SK-N-SH (cell line): ENCODE data around the genes NAMPT and CBLL1.

DNA sequence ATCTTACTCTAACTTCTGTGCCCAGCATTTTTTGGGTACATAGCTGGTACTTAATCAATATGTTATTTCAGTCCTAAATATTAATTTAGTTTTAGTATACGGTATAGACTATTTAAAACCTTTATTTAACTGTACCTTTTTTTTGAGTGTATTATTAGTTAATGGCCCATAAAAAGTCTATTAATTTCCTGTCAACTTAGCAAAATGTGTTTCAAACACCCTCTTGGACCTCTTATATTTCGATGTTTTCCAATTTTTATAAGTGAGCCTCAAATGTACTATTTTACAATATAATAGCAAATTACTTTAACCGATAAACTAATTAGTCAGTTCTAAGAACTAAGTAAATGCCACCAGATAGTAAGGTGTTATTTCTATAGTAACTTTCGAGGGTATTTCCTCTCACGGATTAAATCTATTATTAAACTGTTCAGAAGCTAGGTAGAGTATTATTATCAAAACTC is 13.3 kb downstream of the NAMPT start:
- RRBS = no CpG with 5 or more reads among the region's 5 CpGs
CAGE:
- cytosol, long polyA plus RNA = no peak
- long polyA plus RNA = no peak
- nucleus, long polyA plus RNA = no peak

- RRBS = no CpG with 5 or more reads among the region's 1 CpG
CAGE:
- cytosol, long polyA plus RNA = no peak
- long polyA plus RNA = no peak
- nucleus, long polyA plus RNA = no peak
These were observed 6.7 kb downstream of the NAMPT start for GRCh38 chr7:106277965-106278701.

DNA sequence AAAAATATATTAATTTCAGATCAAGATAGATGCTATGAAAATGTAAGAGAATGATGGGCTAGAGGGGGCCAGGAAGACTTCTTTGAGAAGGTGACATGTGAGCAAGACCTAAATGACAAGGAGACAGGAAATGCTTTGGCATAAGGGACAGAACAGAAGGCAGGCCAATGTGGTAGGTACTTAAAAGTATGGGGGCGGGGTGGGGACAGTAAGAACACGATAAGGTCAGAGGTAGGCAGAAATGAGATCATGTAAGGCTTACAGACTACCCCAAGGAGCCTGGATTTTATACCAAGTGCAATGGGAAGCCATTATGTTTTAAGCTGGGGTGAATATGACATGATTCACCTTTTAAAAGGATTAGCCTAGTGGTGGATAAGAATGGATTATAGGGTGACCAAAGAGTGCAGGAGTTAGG is 5.0 kb downstream of the NAMPT start:
- RRBS = no CpG with 5 or more reads among the region's 2 CpGs
CAGE:
- cytosol, long polyA plus RNA = no peak
- long polyA plus RNA = no peak
- nucleus, long polyA plus RNA = no peak

GRCh38 chr7:106283626-106284738 is 801 bp downstream of the NAMPT start:
- RRBS = 2% methylated on average over 23 of the region's 76 CpGs
CAGE:
- cytosol, long polyA plus RNA = start-site peak on the minus strand at chr7:106284520-106284576, 17 and 36 reads in 2 replicates
- long polyA plus RNA = no peak
- nucleus, long polyA plus RNA = start-site peak on the minus strand at chr7:106283886-106283989, 17 and 16 reads in 2 replicates

GRCh38 chr7:106284739-106285340 is at the start of gene NAMPT:
Gene NAMPT (minus strand): TSS chr7:106284983.
- RRBS = 2% methylated on average over 29 of the region's 73 CpGs
CAGE:
- cytosol, long polyA plus RNA = start-site peak on the minus strand at chr7:106284913-106285014, 42 and 213 reads in 2 replicates
- long polyA plus RNA = start-site peak on the minus strand at chr7:106284897-106285021, 157 and 256 reads in 2 replicates
- nucleus, long polyA plus RNA = start-site peak on the minus strand at chr7:106284906-106285020, 89 and 217 reads in 2 replicates

DNA sequence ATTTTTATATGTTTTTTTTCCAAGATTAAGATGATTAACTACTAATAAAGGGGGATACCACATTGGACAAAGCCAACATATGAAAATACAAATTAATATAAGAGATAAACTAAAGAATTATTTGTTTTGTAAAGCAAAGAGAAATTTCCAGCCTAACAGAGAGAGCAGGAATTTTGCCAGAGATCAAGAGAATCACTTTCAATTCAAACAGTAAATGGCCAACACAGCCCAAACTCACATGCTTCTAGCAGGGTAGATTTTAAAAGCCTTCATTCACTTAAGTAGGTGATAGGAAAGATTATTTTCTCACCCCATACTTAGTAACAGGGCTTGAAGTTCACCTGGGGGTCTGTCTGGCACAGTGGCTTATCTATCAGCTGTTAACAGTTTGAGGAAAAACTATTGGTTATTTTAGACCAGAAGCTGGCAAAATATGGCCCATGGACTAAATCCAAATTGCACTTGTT is 129.4 kb upstream of the NAMPT start:
CAGE:
- cytosol, long polyA plus RNA = no peak
- long polyA plus RNA = no peak
- nucleus, long polyA plus RNA = no peak

DNA sequence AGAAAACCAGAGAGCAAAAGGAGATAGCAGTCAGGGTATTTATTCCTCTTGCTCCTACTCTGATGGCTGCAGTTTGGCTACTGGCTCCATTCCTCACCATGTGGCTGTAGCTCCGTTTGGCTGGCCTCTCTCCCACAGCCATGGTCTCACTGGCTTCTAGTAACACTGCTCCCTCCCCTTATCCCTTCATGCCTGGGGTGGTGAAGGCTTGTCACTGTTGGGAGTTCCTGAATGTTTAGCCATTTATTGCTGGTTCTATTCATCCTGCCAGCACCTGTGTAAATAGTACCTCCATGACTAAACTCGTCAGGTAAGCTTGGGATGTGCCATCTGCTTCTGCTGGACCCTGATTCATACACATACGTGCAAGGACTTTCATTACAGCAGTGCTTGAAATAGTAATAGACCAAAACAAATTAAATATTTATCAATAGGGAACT is 61.7 kb downstream of the CCDC71L start:
- RRBS = no CpG with 5 or more reads among the region's 3 CpGs
CAGE:
- cytosol, long polyA plus RNA = no peak
- long polyA plus RNA = no peak
- nucleus, long polyA plus RNA = no peak

GRCh38 chr7:106731142-106731514 is 70.2 kb upstream of the CCDC71L start:
- RRBS = no CpG with 5 or more reads among the region's 4 CpGs
CAGE:
- cytosol, long polyA plus RNA = no peak
- long polyA plus RNA = no peak
- nucleus, long polyA plus RNA = no peak

- RRBS = no CpG with 5 or more reads among the region's 1 CpG
CAGE:
- cytosol, long polyA plus RNA = no peak
- long polyA plus RNA = no peak
- nucleus, long polyA plus RNA = no peak
These were observed 1.6 kb upstream of the PIK3CG start for GRCh38 chr7:106863419-106863937.

- RRBS = no CpG with 5 or more reads among the region's 7 CpGs
CAGE:
- cytosol, long polyA plus RNA = no peak
- long polyA plus RNA = no peak
- nucleus, long polyA plus RNA = no peak
These were observed 37.2 kb upstream of the PRKAR2B start for GRCh38 chr7:107006923-107008024.

GRCh38 chr7:107069328-107070127 is 25.0 kb downstream of the PRKAR2B start:
- RRBS = no CpG with 5 or more reads among the region's 4 CpGs
CAGE:
- cytosol, long polyA plus RNA = no peak
- long polyA plus RNA = no peak
- nucleus, long polyA plus RNA = no peak

DNA sequence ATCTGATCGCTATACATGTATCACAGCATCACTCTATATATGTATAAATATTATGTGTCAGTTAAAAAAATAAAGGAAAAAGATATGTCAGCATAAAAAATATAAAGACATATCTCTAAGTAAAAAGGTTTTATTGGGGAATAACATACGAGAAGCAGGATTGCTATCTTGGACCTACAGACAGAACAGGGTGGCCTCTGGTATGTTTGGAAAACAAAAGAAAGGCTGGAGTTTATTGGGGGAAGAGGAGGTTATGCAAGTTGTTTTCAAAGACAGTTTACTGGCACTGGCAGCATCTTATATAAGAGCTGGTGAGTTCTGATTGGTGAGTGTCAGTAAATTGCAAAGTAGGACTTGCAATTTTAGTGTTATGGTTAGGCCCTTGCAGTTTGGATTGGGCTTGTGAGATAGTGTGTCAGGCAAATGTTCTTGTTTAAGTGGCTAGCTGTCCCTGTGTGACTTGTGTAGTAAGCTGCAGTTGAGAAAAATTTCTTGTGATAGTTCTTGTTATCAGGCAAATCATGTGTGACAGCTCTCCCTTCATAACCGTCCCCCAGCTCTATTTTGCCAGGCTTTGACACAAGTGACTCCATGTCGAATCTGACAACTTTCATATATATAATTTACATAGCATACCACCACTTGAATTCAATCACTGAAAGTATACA is 118.2 kb downstream of the HBP1 start:
- RRBS = no CpG with 5 or more reads among the region's 4 CpGs
CAGE:
- cytosol, long polyA plus RNA = no peak
- long polyA plus RNA = no peak
- nucleus, long polyA plus RNA = no peak

- RRBS = no CpG with 5 or more reads among the region's 4 CpGs
CAGE:
- cytosol, long polyA plus RNA = no peak
- long polyA plus RNA = no peak
- nucleus, long polyA plus RNA = no peak
These were observed 137.0 kb upstream of the GPR22 start for GRCh38 chr7:107332853-107333188.

DNA sequence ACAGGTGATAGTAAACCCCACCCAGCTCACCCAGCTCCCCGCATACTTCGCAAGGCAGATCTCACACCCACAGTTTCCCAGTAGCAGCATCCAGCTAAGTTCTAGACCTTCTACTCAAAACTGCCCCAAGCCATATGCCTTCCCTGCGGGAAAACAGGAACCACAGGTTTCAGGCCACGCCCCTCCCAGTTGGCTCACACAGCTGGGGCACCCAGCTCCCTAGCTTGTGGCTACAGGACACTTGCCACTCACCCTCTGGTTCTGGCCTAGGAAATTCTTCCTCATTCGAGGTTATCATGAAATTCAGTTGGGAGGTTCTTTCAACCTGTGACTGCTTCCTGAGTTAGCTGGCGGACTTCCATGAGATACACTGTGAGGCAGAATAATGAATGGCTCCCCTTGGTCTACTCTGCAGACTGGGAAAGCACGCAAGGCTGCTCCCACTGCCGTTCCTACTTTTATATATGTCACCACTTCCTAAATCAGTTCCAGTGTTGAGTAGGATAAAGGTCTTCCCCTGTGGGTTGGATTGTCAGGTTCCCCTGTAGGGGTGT is 36.8 kb downstream of the GPR22 start:
- RRBS = no CpG with 5 or more reads among the region's 8 CpGs
CAGE:
- cytosol, long polyA plus RNA = no peak
- long polyA plus RNA = no peak
- nucleus, long polyA plus RNA = no peak

DNA sequence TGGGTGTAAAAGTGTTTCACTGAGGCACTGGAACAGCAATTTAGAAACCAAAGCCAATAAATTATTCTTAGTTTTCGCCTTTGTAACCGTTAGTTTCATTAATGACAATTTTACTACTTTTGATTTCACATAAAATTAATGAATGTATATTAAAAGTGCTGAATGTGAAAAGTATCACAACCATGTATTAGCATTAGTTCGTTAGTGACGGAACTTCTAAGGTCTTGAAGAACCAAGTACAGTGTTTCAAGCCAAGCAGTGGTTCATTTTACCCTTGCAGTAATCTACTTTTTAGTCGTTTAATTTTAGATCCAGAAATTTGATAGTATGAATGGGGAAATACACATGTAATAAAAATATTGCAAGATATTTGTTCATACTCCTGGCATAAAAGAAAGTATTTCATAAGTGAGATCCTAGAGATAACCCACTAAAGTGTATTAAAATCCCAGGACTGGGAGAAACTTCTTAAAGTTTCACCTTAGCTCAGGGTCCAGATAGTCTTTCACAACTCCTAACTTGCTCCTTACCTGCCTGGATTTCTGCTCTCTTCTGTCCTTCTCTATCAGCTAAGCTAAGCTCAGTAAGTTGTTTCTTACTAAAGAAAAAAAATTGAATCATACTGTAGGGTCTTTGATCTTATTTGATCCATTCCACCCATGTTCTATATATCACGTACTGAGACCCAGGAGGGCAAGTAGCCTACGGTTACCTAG is 1.4 kb downstream of the BCAP29 start:
- RRBS = no CpG with 5 or more reads among the region's 7 CpGs
CAGE:
- cytosol, long polyA plus RNA = no peak
- long polyA plus RNA = no peak
- nucleus, long polyA plus RNA = no peak

GRCh38 chr7:107595117-107595731 is 15.2 kb downstream of the BCAP29 start:
- RRBS = no CpG with 5 or more reads among the region's 4 CpGs
CAGE:
- cytosol, long polyA plus RNA = no peak
- long polyA plus RNA = no peak
- nucleus, long polyA plus RNA = no peak

- RRBS = no CpG with 5 or more reads among the region's 6 CpGs
CAGE:
- cytosol, long polyA plus RNA = no peak
- long polyA plus RNA = no peak
- nucleus, long polyA plus RNA = no peak
These were observed 31.9 kb upstream of the SLC26A4 start for GRCh38 chr7:107628724-107629110.

DNA sequence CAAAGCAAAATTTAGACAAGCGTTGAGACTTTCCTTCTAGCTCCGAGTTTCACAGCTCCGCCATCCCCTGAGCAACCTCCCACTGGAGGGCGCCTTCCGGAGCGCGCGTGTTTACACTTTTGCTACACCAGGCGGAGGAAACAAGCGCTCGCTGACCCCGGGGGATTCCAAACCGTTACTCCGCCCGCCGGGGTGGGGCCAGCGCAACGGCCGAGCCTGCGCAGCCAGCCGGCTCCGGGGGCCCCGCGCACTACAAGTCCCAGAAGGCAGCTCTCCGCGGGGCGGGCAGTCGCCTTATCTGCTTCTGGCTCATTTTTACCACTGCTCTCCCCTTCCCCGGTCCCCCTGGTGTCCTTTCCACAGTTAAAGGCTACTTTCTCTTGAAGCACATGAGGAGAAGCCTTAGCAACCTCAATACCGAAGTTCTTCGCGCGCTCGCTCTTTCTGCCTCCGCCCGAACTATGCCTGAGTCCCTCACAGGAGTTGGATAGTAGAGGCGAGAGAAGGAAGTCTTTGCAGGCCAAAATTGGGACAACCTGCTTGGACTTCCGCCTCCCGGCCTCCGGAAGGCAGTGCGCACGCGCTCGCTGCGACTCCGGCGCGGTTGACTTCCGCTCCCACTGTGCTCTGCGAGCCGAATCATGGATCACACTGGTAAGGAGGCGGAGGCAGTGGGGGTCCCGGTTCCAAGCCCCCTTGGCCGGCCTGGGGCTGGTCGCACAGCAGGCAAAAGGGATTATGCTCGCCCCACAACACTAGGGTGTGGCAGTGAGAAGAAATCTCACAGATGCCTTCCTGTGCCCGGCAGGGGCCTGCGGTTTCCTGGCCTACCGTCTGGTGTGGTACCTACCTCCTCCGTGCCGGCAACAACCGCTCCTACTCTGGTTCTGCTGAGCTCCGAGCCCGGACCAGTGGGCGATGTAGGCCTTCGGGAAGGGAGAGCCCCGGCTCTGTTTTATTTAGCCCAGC is at the start of gene CBLL1:
Gene CBLL1 (plus strand): TSS at position 620 of the 969 bp plus-strand sequence.
- RRBS = 1% methylated on average over 36 of the region's 67 CpGs
CAGE:
- cytosol, long polyA plus RNA = start-site peak on the plus strand centred at position 637 of the sequence, 15 bp wide, 39 and 22 reads in 2 replicates
- long polyA plus RNA = start-site peak on the minus strand centred at position 535 of the sequence, 32 bp wide, 21 and 24 reads in 2 replicates
- nucleus, long polyA plus RNA = start-site peak on the plus strand centred at position 626 of the sequence, 38 bp wide, 109 and 316 reads in 2 replicates

DNA sequence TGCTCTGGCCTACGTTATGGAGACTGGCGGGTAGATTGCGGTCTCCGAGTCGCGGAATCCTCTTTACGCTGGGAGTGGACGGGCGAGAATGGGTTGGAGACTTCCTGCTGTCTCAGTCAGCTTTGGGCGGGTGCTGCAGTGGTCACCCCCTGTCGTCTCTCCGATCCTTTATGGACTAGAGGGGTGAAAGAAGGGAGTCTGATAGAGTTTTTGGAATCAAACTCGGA is 463 bp downstream of the CBLL1 start:
- RRBS = no CpG with 5 or more reads among the region's 13 CpGs
CAGE:
- cytosol, long polyA plus RNA = no peak
- long polyA plus RNA = start-site peak on the minus strand centred at position 83 of the sequence, 106 bp wide, 12 and 9 reads in 2 replicates
- nucleus, long polyA plus RNA = no peak

GRCh38 chr7:107843121-107843602 is 40.1 kb upstream of the SLC26A3 start:
- RRBS = no CpG with 5 or more reads among the region's 19 CpGs
CAGE:
- cytosol, long polyA plus RNA = no peak
- long polyA plus RNA = no peak
- nucleus, long polyA plus RNA = no peak